Endothelial cell (in vitro differentiated cells): ENCODE data around the gene ATXN3.

- PRO-cap, result no peak
Observed at GRCh38 chr14:91228380-91229198, 15.9 kb downstream of the GPR68 start.

DNA sequence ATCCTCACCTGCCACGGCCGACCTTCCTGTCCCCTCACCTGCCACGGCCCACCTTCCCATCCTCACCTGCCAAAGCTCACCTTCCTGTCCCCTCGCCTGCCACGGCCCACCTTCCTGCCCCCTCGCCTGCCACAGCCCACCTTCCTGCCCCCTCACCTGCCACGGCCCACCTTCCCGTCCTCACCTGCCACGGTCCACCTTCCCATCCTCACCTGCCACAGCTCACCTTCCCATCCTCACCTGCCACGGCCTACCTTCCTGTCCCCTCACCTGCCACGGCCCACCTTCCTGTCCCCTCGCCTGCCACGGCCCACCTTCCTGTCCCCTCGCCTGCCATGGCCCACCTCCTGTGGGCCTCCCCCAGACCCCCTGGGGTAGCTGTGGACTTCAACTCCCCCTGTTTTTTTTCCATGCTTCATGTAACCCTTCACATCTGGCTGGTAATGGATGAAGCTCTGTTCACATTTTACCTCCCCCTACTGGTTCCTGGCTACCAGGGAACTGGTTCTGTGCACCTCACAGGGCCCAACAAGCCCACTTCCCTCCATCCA lies 48.8 kb upstream of the GPR68 start:
- PRO-cap, result no peak

- PRO-cap, result no peak
Observed at GRCh38 chr14:91313351-91314291, 69.1 kb upstream of the GPR68 start.

DNA sequence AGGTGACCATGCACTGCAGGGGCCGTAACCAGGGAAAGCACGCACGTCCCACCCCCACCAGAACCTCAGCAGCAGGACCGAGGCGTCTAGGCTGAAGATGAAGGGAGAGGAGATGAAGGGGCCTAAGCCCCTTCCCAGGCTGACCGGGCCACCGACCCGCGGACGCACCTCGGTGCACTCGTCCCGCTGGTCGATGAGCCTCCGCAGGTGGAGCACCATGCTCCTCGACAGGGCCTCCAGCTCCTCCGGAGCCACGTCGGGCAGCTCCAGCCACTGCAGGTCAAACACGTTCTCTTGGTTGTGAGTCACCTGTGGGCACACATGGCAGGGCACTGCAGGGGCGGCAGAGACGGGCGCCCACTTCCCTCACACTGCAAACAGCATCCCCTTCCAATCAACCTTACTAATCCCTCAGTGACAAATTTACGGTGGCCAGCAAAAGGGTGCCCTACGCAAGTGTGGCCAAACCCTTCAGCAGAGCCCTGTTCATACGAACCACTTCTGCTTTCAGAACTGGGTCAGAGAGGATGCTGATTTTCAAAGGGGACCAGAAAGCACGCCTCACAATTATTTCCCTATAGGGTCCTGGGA lies 77.8 kb downstream of the CCDC88C start:
- PRO-cap, result no peak

DNA sequence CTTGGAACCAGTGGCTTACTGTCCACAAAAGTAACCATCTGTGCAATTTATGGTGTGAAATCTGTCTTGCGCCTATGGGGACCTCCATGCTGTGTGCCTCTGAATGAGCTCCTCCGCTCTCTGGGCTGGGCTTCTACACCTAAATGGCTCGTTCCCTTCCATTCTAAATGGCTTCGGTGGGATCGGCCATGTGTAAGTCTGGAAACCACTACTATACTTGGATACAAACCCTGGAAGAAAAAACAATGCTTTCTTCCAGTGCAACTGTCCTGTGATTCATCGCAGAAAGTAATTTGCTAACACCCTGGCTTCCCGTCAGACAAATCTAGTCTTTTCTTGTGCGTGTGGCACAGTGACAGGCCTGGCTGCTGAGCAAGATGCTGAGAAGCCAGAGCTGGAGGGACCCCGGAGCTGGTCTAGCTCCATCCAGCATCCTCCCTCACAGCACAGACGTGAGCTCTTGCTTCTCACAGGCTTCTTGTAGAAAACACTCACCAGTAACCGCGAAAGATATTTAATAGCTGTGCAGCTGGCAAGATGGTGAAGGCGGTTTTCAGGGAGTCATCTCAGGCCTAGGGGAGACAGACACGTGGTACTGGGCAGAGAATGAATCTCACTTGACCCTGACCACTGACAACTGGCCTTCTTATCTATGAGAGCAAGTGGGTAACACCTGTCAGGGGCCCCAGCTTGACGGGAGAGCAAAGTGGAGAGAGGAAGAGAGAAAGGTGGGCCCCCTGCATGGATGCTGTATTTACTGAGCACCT lies 63.5 kb downstream of the CCDC88C start:
- PRO-cap, result no peak

- PRO-cap, result no peak
Observed at GRCh38 chr14:91360982-91361641, 56.5 kb downstream of the CCDC88C start.

DNA sequence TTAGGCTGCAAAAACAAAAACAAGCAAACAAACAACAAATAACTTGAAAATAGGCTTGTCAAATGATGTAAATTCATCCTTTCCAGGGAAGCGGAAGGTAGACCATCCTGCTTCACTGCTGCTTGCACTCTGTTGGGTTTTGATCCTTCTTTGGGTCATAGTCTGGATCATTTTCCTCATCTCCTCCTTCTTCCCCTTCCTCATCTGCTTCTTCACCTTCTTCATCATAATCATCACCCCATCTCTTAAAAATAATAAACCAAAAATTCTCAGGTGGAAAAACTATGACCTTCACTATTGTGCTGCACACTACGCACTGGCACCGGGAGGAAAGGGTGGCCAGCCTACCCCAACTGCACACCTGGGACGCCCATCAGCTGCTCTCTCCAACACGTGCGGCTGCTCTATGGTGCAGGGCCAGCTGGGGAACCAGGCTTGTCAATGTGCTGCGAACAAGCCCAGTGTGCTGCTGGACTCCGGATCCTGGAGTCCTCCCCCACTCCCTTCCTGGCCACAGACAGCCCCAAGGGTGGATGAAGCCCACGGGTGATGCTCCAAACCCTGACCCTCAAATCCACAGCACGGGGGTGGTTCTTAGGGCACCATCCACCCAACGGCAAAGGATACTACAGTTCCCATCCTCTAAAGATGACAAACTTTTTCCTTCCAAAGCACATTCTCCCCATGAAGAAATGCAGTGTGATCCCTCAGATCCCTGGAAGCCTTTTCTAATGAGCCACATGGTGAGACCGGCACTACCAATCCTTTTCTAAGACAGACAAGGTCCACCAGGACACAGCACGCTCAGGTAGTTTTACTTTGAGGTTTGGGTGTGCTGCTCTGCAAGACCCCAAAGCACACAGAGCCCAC lies 33.1 kb downstream of the CCDC88C start:
- PRO-cap, result no peak

DNA sequence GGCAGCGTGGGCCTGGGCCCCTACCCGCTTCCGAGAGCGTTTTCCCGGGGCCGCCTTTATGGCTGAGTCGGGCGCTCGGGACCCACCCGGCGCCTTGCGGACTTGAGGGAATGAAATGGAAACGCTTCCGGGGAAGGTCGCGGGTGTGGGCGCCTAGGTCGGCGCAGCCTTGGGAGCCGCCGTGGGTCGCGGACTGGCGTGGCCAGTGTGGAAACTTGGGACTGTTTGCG lies 539 bp upstream of the PPP4R3A start:
- PRO-cap, result no peak

GRCh38 chr14:91883454-91883945 lies 16.2 kb upstream of the TC2N start:
- PRO-cap, result no peak

GRCh38 chr14:91919809-91920211 lies 27.7 kb downstream of the FBLN5 start:
- PRO-cap, result no peak

DNA sequence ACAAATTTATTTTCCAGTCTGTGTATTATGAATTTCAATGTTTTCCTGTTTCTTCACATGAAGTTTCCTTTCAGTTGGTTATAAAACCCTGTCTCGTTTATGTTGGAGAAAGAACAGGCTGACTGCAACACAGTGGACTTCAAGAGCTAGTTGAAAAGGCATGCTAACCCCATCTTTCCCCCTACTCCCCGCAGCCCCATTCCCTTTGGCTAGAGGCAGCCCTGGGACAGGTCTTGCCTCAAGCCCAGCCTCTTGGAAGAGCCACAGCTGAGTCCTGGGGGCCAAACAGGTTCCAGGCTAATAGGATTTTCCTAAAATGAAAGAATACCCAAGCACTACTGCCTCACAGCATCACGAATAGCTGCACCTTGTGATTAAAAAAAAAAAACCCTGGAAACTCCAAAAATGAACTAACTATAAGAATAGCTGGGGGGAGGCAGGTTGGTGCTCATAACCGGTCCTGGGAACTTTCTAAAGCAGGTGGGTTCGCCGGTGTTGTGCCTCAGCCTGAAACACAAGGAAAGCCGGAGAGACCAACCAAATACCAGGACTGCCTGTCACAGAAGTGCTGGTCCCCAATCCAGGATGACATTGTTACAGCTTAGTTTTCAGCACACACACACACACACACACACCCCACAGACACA lies 1.5 kb downstream of the FBLN5 start:
- PRO-cap, result no peak

DNA sequence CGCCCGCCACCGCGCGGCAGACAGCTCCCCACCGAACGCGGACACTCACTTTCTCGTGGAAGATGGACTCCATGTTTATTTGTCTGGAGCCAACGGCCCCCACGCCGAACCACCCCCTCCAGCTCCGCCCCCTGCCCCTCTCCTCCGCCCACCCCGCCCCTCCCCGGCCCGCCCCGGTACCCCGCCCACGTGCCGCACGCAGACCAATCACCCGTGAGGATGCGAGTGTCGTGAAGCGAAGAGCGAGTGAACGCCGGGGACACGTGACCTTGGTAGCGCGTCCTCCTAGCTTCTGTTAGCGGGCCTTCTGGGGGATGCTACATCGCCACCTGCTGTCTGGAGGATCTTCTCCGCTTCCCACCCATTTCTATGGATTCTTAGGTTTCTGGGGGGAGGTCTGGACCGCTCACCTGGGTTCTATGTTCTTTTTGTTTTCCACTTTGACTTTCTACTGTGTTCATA lies at the start of gene ATXN3:
Gene ATXN3, minus strand, starts transcription at position 103 of the 462 bp plus-strand sequence.
- PRO-cap, result bidirectional peak, plus-strand start at position 364 of the sequence, minus-strand start at position 113 of the sequence

- PRO-cap, result no peak
Observed at GRCh38 chr14:92113841-92114387, 7.5 kb upstream of the ATXN3 start.

- PRO-cap, result no peak
Observed at GRCh38 chr14:92500516-92501358, 12.8 kb upstream of the RIN3 start.

DNA sequence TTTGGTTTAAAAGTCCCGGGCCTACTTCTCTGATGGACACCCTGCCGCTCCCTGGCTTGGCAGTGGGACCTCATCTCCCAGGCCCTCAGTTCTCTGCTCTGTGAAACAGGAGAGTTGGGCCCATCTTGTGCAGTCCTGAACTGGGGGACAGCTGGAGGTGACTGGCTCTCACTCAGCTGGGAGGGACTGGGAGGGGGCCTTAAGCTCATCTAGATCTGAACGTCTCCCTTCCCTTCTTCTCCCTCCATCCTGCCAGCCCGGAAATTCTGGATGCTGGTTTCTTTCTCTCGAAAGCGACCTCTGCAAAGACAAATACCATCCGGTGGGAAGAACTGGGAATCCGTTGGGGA lies 1.3 kb downstream of the RIN3 start:
- PRO-cap, result no peak

DNA sequence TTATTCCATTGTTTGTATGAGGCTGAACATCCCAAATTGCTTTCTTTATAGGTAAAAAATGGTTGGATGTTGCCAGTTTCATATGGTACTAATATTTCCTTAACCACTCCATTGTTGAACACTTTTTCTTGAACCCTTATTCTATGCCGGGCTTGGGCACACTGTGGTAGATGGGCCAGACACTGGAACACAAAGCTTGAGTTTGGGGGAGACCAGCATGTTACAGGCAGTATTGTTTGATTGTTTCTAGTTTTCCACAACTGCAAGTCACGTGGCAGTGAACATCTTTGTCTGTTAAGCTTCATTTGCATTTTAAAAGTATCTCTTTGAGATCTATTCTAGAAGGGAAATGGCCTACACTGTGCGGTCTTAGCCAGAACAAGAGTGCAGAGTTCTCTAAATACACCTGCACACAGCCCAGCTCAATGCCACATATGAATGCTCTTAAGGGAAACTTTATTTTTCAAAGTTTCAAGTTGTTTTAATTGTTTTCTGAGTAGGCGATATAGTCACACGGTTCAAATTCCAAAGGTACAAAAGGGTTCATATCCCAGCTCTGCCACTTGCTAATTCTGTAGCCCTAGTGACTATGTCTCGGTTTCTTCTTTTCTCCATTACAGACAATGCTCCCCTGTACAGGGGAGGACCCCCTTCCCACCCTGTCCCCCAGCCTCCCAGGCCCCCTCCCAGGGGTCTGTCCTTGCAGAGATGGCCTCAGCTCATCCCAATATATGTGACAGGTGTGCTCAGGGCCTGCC lies 24.9 kb downstream of the RIN3 start:
- PRO-cap, result no peak

- PRO-cap, result no peak
Observed at GRCh38 chr14:92625100-92625858, 111.7 kb downstream of the RIN3 start.

DNA sequence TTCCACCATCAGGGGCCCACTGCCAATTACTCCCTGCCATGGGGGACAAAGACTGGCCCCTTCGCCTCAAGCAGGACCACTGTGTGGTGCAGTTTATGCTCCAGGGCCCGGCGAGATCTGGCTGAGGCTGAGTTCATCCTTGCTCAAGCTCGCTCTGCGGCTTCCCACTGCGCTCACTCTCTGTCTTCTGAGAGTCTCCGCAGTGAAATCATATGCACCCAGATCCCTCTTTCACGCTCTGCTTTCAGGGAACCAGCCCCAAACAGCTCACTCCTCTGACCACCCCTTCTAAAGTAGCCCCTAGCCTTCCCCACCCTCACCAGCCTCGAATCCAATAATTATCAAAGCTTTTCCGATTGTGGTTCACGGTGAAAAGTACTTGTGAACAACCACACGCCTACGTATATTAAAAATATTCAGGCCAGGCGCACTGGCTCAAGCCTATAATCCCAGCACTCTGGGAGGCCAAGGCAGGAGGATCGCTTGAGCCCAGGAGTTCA lies 95.1 kb downstream of the LGMN start:
- PRO-cap, result no peak

DNA sequence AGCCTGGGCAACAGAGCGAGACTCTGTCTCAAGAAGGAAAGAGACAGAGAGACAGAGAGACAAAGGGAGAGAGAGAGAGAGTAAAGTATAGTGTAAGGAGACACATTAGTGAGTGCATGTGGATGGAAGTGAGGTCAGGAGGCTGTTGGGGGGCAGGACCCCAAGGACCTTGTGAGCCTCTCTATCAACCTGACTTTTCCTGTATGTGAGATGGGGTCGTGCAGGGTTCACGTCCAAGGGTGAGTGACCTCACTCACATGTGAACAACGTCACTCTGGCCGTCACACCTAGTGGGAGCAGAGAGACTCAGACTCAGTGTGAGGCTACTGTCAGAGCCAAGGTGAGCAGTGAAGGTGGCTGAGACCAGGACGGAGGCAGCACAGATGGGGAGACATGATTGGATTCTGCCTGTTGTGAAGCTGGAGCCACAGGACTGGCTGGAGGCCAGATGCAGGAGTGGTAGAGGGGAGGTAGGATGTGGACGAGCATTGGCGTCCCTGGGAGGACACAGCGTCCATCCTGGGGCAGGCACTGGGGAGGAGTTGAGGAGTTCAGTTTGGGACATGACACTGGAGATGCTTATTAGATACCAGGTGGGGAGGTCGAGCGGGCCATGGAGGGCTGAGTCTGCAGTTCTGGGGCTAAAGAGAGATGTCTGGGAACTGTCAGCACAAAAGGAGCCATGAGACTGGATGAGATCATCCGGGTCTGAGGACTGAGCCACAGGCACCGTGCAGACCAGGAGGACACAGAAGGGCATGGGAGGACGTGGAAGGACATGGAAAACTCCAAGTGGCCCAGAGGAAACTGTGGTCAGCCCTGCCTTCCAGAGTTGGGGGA lies 92.9 kb downstream of the LGMN start:
- PRO-cap, result no peak

- PRO-cap, result no peak
Observed at GRCh38 chr14:92668278-92668746, 80.1 kb downstream of the LGMN start.